T47D (cell line): Measurements from ENCODE around the gene TREML2.

DNA sequence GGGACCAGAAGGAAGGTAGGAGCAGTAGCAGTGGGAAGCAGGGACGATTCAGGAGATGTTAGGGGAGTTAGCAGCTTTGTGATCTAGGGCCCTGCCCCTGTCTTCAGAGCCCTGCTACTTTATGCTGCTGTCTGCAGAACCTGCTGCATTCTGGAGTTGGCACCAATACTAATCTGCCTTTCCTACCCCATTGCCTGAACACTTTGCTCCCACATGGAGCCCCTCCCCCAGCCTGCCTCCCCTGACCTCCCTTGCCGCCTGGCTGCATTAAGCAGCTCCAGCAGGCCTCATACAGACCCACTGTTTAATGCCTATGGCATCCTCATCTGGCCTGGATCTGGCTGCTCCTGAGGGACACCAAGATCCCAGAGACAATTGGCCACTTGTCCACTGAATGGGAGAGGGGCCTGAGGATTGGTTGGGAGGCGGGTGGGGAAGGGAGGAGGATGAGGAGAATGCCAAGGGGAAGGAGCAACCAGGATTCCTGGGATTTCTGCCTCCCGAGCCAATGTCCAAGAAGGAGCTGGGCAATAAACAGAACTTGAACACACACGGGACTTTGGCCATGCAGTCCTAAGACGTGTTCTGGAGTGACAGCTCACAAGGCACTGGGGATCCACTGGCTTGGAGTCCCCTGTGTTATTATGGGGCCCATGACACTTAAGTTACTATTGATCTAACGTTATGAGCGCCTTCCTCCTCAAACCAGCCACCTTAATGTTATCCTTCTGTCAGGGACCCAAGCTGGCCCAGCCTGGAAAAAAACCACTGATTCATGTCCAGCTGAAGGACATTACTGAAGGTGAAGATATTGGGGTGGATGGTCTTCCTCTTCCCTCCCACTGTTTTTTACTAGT is 10.4 kb upstream of the KCNK5 start:
- RRBS, result no CpG with 5 or more reads among the region's 8 CpGs

GRCh38 chr6:39312684-39313266 is 1.4 kb downstream of the KCNK17 start:
- RRBS, result no CpG with 5 or more reads among the region's 24 CpGs

GRCh38 chr6:39792797-39793664 is 855 bp downstream of the DAAM2 start:
- RRBS, result 93% methylated on average over 6 of the region's 25 CpGs

GRCh38 chr6:39870303-39870570 is 64.0 kb downstream of the MOCS1 start:
- RRBS, result no CpG with 5 or more reads among the region's 5 CpGs

DNA sequence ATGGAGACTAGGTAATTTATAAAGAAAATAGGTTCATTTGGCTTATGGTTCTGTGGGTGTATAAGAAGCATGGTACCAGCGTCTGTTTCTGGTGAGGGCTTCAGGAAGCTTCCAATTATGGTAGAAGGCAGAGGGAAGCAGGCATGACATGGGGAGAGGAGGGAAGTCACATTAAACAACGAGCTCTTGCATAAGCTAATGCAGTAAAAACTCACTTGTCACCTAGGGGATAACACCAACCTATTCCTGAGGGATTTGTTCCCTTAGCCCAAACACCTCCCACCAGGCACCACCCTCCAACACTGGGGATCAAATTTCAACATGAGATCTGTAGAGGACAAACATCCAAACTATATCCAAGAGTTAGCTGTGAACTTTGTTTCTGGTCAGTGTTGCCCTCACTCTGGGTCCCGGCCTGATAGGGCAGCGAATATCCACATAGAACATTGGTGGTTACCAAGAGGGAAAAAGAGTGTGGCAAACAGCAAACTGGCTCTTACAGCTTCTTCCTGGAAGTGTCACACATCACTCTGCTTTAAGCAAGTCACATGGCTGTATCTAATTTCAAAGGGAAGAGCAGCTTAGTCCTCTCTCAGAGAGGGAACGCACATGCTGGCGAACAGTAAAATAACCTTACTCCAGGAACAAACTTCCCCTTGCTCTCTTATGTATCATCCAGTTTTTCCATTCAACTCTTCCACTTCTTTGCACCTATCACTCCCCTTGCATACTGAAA is 4.6 kb upstream of the MOCS1 start:
- RRBS, result no CpG with 5 or more reads among the region's 6 CpGs

DNA sequence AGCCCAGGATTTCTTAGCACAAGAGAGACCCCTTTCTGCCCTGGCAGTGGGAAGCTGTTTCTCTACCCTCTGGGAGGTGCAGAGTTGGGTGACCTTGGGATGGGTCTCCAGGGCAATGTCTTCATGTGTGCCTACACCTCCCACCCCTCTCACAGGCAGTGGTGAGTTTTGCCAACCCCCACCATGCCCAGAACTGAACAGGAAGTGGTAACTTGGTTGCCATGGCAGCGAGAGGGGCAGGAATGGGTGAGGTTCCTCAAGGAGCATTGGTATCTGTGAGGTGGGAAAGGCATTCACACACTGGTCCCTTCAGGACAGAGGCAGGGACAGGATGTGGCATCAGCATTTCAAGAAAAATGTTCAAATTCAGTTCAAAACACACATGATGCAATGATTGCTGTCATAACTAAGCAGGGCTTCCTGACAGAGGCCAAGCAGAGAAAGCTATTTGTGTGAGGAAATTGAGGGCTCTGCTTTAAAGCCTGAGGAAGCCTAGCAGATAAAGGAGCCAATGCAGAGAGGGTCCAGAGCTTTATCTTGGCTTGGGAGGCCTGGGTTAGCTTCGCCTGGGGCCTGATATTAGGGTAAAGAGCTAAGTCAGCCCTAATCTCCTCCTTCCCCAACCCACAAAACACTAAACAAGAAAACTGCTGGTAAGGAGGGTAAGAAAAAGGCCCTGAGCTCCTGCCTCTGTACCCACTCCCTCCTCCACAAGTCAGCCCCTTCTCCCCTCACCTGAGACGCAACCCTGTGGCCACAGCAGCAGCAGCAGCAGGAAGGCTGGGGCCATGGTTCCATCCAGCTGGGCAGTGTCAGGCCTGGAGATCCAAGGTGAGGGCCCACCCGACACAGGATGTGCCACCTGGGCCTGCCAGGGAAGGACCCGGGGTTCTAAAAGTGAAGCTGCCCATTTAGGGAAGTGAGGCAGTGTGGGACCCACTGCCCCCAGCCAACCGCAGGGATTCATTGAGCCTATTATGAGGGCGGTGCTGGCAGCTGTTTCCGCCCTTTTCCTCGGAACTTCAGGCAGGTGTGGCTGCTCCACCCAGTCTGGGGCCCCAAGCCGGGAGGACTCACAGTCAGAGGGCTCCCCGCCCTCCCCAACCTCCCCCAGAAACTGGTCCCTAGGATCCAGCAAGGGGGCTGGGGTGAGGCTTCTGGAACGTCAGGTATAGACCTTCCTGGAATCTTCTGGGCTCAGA is at the start of gene TREML2:
TREML2 (minus strand) TSS at position 931 of the 1,202 bp plus-strand sequence.
- RRBS, result no CpG with 5 or more reads among the region's 12 CpGs

DNA sequence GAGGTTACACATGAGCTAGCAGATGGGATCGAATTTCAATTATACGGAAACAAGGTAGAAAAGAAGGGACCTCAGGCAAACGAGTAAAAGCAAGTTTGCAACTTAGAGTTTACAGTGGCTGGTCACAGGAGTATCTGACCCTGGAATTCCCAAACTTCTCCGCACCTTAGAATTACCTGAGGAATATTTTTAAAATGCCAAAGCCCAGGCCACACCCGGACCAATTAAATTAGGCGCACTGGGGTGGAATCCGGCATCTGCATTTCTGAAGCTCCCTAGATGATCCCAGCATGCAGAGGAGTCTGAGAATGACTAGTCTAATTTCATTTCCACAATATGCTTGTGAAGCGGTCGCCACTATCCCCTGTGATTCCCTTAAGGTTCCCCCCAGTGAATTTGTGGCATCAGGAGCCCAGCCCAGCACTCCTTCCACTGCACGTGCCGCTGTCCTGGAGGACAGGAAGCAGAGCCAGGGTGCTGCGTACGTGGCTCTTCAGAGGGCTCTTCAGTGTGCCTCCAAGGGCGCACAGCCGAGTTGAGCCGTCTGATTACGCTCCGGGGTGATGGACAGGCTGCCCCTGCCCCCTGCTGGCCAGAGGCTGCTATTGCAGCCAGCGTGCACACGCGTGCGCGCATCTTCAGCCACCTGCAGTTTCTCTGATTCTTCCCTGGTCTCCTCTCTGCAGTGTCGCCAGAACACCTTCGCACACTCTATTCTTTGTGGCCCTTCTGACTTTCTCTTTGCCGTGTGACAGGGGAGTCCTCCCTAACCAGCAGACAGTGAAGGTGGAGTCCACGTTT is 16.8 kb upstream of the NCR2 start:
- RRBS, result 10% methylated on average over 2 of the region's 27 CpGs

GRCh38 chr6:41456607-41457304 is 89.4 kb upstream of the FOXP4 start:
- RRBS, result no CpG with 5 or more reads among the region's 5 CpGs

- RRBS, result no CpG with 5 or more reads among the region's 55 CpGs
Measured at GRCh38 chr6:41505080-41505641, 41.0 kb upstream of the FOXP4 start.

GRCh38 chr6:41517895-41518456 is 28.2 kb upstream of the FOXP4 start:
- RRBS, result 12% methylated on average over 2 of the region's 7 CpGs

DNA sequence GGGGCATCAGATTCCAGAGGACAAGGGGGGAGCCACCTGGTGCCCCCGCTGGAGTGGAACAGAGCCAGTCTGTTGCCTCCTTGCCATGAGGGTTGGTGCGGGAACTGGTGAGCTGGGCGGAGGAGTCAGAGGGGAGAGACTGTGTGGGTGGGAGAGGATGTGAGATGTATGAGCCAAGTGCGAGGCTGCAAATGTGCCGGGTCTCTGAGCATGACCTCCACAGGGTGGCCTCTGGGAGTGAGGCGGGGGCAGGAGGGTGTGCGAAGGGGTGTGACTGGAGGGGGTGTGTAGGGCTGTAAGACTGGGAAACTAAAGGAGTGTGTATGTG is 14.0 kb upstream of the FOXP4 start:
- RRBS, result no CpG with 5 or more reads among the region's 7 CpGs

DNA sequence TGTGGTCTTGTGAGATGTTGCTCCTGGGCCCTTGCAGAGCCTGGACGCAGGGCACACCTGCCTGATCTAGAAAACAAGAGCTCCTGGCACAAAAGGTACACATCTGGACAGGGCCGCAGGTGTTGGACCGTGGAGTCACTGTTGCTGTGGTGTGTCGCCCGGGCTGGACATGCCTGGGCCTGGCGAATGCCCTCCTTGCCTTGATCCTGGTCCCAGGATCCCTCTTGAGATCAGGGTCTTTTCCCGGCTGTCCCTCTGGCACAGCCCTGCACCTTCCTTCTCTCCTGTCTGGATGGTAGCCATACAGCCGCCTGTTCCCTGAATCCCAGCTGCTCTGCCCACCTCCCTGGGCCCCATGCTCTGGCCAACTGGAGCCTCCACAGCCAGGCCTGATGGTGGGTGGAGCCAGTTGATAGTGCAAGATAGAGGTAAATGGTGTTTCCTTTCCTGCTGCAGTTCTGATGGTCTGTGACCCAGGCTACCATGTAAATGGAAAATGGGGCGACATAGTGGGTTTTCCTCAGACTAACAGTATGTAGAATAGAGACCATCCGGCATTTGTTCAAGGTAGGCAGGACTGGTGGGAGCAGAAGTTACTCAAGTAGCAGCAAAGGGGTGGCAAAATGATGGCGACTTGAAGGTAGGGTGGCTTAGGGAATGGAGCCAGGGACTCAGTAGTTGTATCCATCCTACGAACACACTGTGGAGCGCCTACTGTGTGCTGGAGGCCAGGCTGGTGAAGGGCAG is 5.1 kb downstream of the FOXP4 start:
- RRBS, result 97% methylated on average over 3 of the region's 13 CpGs

DNA sequence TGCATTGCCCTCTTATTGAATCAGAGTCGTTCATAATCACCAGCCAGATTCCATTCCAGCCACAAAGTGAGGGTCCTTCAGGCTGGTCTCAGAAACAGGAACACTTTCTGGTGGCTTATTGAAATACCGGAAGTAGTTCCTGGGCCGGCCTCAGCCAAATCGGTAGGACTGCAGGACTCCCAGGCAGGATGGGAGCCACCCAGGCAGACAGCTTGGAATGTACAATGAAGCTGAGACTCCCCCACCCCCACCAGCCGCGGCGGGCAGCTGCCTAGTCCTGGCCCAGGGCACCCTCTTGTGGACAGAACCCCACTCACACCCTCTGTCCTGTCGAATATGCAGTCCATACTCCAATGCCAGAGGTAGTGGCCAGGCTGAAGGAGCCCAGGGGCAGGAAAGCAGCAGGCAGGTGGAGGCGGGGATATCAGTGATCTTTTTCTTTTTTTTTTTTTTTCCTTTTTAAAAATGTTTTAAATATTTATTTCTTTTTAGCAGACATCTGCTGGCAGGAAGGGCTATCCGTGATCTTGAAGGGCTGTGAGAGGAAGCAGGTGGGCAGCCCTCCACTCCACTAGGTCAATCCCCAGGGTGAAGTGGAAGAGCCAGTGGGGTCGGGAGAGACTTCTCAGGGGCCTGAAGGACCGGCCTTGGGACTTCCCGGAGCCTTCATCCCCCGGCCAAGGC is 43.9 kb downstream of the MDFI start:
- RRBS, result no CpG with 5 or more reads among the region's 14 CpGs

DNA sequence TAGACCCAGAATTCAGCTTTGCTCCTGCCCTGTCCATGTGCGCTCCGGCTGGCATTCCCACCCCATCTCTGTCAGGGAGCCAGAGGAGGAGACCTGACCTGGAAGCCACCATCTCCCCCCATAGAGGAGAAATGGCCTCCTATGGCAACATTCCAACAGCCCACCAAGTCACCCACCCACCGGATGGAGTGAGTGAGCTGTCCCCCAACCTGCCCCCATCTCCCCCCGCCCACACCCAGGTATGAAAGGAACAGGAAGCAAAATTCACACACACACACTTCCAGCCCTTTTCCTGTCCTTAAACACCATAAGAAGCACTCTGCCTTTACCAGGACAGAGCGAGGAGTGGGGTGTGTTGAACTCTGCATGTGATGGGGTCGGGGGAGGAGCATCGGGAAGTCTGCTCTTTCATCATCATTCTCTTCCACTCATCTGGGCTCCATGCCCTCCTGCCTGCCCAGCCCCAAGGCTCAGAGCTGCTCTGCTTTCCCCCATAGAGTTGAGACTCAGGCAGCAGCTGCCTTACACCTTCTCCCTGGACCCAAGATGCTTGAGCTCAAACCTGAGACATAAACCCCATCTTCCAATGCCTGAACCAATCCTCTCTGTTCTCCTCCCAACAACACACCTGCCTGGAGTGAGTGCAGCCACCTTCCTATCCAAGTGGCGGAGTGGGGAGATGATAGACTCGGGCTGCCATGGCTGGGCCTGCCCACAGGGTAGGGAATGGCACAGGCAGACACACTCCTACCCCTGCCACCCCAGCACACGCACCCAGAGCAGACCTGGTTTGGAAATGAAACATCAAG is 28.6 kb downstream of the TFEB start:
- RRBS, result no CpG with 5 or more reads among the region's 10 CpGs

DNA sequence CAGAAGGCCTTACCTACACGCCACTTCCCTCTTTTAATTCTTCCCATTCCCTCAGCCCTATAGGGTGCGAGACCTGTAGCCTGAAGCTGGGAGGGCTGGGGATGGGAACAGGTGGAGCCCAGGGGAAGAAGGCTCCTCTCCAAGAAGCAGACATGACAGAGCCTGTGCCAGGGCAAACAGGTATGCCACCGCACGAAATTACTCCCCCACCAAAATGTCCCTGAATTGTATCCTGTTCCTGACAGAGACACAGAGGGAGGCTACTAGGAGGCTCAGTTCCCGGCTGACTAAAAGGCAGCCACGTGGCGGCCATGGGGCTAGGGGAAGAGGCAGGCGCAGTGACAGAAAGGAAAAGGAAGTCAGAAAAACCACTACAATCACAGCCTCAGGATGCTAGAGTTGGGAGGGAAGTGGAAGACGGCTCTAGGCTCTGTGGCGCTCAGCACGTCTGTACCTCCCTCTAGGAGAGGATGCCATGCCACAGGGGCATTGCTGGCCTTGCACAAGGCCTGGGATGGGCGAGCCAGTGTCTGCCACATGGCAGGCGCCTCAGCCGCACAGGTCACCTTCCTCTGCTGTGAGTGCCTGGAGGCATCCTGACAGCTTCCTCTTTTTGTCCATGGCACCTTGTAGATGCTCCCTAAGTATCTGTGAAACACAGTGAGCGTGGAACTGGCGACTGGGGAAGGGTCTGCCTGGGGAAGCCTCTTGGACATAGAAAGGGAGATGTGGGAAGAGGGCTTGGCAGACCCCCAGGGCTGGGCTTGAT is 27.7 kb downstream of the TFEB start:
- RRBS, result no CpG with 5 or more reads among the region's 16 CpGs

DNA sequence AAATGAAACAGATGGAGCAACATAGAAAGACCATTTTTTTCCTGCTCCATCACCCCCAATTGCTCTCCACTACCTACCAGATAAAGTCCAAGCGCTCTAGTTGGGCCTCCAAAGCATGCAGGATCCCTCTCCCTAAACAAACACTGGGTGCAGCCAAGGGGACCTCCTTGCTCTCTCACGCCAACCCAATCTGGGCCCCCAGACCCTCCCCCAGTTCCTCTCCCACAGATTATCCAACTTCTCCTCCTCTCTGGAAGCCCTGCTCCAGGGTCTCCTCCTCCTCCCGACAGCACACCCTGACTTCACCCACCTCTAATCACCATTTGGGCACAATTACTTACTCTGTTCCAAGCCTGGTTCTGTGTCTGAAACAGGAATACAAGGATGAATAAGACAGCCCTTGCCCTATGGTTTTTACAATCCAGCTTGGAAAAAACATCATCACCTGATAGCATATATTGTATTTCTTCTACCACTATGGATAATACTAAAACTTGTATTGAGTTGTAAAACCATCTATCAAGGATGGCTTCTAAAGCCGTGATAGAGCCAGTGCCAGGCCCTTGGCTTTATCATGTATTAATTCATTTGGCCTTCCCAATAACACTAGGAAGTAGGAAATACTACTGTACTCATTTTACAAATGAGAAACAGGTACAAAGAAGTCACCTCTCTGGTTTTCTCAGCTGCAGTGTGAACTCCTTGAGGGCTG is 24.7 kb downstream of the TFEB start:
- RRBS, result no CpG with 5 or more reads among the region's 4 CpGs

- RRBS, result no CpG with 5 or more reads among the region's 7 CpGs
Measured at GRCh38 chr6:41726740-41727276, 8.6 kb downstream of the TFEB start.

DNA sequence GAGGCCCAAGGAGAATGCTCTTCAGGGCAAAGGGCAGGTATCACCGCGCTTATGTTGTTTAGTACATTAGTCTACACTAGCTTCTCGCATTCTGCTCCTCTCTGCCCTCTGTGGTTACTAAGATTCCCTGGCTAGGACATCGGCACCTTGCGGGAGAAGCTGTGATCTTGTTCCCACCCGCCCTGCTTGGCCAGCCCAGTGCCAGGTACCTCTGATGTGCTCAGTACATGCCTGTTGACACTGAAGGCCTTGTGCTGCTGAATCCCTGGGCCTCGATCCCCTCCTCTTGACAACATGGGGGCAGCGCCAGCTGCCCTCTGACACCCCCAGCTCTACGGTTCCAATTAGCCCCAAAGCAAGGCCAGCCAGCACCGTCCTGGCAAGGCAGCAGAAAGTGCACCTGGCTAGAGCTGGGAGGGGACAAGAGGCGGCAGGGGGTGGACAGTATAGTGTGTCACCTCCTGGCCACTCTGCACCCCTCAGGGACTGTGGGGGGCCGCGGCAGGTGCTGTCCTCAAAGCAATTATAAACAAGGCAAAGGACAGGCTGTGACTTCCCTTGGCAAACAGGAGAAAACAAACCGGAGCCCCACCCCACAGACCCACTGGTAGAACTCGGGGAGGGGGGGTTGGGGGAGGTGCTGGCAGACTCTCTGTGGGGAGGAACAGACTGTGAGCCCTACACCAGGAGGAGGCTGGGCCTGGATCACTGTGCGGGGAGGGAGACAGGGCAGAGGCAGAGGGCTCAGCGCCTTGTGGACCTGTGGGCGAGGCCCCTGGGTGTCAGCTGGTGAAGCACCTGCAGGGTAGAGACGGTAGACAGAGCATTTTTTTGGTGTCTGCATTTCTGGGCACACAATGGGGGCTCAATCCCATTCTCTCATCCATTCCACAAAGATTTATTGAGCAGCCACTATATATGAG is 7.1 kb downstream of the TFEB start:
- RRBS, result no CpG with 5 or more reads among the region's 19 CpGs

DNA sequence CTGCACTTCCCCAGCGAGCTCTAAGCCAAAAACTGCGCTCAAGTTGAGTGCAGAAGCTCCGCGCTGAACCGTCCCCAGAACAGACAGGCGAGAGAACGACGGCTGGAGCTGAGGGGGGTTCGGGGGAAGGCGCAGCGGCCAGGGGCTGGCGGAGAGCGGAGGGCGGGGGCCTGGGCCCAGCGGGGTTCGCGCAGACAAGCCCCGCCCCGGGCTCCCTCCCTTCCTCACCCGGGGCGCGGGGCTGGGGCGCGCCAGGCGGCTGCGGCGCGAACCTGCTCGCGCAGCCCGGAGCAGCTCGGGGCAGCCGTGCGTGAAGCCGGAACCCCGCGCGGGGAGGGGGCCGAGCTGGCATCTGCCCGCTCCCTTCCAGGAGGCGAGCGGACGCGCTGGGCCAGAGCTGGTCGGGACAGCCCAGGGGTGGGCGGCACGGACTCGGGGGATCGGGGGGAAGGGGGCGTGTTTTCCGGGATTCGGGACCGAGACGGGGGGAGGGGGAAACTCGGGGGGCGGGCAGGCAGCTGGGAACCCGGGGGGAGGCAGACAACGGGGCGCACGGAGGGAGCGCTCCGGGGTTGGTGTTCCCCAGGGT is 1.2 kb downstream of the TFEB start:
- RRBS, result 1% methylated on average over 24 of the region's 62 CpGs

DNA sequence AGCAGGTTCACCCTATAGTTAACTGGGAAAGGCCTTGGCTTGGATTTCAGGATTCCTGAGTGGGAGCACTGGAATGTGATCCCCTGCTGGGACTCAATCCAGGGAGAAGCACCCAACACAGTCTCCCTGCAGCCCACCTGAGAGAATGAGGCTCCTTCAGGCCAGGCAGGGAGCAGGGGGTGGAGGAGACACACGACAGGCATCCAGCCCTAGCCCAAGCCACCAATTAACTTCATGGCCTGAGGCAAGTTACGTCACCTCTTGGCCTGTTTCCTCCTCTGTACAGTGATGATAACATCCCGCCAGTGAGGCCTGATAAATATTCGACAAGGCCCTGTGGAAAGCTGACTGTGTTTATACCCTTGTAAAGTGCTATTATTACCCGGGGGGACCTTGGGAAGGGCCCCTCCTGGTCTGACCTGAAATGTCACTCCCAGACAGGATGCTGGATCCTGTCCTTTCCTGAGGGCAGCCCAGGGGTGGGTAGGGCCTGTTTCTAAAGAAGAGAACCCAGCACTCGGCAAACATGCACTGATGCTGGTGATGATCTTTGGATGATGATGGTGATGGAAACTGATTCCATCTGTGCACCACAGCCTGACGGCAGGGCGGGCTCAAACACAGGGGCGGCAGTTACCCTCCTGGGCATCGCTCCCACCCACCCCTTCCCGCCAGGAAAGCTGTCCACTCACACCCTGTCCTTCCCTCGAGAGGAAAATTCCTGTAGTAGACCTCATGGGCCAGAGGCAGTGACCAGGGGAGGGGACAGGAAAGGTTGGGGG is 12.4 kb downstream of the FRS3 start:
- RRBS, result no CpG with 5 or more reads among the region's 12 CpGs